AG10803 (cell line): Measurements from ENCODE around the genes RALY and ITCH.

- RRBS, result no CpG with 5 or more reads among the region's 12 CpGs
These were observed 21.7 kb upstream of the CHMP4B start for GRCh38 chr20:33789230-33790090.

- RRBS, result no CpG with 5 or more reads among the region's 1 CpG
These were observed 13.5 kb downstream of the CHMP4B start for GRCh38 chr20:33824620-33825128.

GRCh38 chr20:33825336-33825875 is 14.3 kb downstream of the CHMP4B start:
- RRBS, result no CpG with 5 or more reads among the region's 1 CpG

- RRBS, result no CpG with 5 or more reads among the region's 2 CpGs
These were observed 46.8 kb downstream of the CHMP4B start for GRCh38 chr20:33857959-33858294.

DNA sequence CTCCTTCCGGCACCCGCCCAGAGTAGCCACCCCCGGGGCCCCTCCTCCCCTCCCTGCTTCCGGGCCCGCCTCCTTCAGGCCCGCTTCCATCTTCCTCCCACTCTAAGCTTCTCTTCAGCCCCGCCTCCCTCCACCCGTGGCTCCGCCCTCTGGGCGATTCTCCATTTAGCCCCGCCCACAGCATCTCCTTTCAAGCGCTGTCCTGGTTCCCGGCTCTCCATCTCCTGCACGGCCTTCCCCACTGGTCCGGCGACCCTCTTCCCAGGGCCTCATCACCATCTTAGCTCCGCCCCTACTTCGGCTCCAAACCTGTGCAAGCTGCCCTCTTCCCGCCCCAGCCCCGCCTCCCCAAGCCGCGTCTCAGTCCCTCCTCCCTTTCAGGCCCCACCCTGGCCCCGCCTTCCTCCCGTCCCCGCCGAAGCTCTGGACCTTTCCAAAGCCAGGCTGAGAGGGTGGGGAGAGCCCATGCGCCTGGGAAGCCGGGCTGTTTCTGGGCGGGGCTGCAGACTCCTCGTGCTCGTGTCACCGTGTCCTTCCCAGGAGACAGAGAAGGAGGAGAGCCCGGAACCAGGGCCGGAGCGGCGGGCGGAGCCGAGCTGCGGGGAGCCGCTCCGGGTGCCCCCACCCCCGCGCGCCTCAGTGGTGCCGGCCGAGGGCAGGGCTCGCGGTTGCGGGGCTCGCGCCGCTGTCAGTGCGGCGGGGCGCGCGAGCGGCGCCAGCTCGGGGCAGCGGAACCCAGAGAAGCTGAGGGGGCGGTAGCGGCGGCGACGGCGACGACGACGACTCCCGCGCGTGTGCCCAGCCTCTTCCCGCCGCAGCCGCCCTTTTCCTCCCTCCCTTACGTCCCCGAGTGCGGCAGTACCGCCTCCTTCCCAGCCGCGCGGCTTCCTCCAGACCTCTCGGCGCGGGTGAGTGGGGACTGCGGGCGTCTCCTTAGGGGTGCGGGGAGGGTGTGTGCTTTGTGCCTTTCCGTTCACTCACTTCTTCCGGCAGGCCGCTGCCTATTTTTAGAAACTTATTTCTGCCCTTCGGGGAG is at the start of gene RALY:
Gene RALY (plus strand): TSS at position 688 of the 1,036 bp plus-strand sequence.
- RRBS, result 1% methylated on average over 13 of the region's 93 CpGs

DNA sequence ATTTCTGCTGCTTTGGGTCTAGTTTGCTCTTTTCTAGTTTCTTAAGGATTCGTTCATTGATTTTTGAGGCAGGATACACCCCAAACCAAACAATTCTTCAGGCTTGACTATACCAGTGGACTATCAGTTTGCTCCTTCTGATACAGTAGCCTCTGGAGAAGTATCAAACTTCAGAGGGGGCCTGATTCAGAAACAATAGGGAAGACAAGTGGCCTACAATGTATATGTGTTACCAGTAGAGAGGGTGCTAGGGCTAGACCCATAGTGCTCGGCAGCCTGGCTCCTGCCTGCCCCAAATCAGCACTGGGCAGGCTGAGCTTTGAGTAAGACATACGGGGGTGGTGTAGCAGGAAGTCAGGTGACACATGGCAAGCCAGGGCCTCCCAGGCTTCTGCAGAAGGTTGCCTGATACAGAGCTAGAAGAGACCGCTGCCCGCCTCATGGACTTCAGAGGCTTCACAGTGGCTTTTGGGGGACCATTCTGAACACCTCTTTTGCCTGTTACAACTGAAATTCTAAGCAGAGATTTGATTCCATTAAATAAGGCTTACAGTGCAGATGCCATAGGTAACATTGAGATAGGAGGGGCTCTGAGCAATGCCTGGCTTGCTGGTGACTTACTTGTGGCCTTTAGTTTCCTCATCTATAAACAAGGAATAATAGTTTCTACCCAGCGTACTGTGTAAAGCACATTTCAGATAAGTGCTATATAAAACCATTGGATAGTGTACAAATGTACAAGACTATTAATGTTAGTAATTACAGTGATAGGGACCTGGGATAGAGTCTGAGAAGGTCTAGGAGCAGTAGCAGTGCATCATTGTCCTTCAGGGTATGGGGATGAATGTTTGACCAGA is 43.5 kb downstream of the RALY start:
- RRBS, result no CpG with 5 or more reads among the region's 6 CpGs

DNA sequence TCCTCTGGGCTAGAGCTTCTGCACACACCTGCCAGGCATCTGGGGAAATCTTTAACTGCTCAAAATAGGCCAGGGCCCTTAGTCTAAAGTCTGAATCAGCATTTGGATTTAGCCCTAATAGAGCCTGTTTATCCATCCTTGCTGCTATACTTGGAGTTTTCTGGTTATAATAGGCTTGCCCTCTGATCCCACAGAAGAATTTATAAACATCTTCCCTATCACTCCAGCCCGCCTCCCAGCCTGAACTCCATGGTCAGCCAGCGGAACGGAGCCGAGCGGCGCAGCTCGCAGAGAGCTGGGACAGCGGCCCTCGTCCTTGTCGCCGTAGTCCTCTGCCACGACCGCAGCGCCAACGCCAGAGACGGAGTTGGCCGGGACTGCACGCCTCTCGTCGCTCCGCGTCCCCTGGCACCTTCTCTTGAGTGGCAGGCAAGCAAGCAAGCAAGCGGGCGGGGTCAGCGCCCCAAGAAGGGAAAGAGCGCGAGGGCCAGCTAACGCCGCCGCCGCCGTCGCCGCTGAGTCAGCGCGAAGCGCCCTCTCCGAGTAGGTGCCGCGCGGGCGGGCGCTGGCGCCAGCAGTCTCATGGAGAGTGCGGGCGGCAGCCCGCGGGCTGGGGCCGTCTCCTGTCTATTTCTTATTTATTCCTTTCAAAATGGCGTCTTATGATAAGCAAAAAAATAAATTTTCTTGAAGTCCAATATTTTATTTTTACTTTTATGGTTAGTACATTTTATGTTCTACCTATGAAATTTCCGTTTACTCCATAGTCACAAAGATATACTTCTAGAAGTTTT is 25.3 kb upstream of the ASIP start:
- RRBS, result no CpG with 5 or more reads among the region's 51 CpGs

DNA sequence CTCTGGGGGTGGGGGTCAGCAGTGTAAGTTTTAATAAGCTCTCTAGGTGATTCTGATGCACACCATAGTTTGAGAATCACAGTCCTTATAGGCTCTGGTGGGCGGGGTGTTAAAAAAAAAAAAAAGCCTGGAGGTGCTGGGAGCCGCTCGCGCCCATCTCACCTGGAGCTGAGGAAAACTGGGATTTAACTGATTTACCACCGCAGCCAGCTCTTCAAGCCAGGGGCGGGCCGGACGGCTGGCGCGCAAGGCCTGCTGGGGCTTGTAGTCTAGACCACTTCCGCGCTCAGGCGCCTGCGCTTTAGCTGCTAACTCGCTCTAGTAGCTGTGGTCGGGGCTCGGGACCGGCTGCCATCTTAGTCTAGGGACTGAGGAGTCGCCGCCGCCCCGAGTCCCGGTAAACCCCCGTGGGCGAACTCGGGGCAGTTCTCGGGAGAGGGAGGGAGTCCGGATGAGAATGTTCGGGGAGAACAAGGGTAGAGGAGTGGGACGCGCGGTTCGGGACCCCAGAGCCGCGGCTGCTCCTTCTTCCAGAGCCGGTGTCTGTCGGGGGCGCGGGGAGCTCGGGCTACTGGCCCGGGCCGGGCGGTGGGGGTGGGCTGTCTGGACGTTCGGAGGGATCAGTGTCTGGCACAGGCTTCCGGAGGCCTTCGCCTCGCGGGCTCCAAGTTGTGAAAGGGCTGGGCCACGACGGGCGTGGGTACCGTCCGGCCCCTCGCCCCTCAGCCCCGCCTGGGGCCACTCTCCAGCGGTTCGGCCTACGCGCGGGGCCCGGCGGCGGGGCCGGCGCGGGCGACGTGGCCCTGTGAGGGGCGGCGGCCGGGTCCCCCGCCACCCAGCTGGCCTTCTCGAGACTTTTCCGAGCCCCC is at the start of gene ITCH:
Gene ITCH (plus strand): TSS at position 321 of the 869 bp plus-strand sequence.
- RRBS, result 2% methylated on average over 53 of the region's 75 CpGs

GRCh38 chr20:34546654-34547491 is 11.6 kb upstream of the MAP1LC3A start:
- RRBS, result no CpG with 5 or more reads among the region's 20 CpGs

- RRBS, result no CpG with 5 or more reads among the region's 5 CpGs
These were observed 8.4 kb downstream of the TP53INP2 start for GRCh38 chr20:34712219-34713174.

- RRBS, result no CpG with 5 or more reads among the region's 3 CpGs
These were observed 28.0 kb downstream of the TP53INP2 start for GRCh38 chr20:34731975-34732718.

DNA sequence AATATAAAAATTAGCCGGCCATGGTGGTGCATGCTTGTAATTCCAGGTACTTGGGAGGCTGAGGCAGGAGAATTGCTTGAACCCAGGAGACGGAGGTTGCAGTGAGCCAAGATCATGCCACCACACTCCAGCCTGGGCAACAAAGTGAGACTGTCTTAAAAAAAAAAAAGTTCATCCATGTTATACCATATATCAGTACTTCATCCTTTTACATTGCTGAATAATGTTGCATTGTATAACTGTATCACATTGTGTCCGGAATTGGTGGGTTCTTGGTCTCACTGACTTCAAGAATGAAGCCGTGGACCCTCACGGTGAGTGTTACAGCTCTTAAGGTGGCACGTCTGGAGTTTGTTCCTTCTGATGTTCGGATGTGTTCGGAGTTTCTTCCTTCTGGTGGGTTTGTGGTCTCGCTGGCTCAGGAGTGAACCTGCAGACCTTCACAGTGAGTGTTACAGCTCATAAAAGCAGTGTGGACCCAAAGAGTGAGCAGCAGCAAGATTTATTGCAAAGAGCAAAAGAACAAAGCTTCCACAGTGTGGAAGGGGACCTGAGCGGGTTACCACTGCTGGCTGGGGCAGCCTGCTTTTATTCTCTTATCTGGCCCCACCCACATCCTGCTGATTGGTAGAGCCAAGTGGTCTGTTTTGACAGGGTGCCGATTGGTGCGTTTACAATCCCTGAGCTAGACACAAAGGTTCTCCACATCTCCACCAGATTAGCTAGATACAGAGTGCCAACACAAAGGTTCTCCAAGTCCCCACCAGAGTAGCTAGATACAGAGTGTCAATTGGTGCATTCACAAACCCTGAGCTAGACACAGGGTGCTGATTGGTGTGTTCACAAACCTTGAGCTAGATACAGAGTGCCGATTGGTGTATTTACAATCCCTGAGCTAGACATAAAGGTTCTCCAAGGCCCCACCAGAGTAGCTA is 21.5 kb downstream of the ACSS2 start:
- RRBS, result no CpG with 5 or more reads among the region's 13 CpGs

DNA sequence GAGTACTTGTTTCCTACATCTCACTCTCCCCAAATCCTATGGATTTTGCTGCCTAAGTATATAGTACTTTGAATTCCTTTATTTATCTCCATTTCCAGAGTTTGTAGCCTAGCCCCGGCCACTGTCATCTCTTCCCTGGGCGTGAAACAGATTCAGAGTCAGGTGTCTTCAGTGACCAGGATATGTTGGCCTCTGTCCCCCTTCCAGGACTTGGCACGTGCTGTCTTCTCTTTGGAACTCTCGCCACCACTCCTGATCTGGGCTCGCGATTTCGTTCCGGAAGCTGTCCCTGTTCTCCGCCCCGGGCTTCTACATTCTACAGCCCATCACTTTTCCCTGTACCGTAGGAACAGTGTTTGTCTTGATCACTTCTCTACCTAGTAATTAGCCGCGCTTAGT is 771 bp downstream of the GSS start:
- RRBS, result no CpG with 5 or more reads among the region's 13 CpGs

- RRBS, result no CpG with 5 or more reads among the region's 9 CpGs
These were observed 28.3 kb downstream of the MYH7B start for GRCh38 chr20:34983780-34984473.

DNA sequence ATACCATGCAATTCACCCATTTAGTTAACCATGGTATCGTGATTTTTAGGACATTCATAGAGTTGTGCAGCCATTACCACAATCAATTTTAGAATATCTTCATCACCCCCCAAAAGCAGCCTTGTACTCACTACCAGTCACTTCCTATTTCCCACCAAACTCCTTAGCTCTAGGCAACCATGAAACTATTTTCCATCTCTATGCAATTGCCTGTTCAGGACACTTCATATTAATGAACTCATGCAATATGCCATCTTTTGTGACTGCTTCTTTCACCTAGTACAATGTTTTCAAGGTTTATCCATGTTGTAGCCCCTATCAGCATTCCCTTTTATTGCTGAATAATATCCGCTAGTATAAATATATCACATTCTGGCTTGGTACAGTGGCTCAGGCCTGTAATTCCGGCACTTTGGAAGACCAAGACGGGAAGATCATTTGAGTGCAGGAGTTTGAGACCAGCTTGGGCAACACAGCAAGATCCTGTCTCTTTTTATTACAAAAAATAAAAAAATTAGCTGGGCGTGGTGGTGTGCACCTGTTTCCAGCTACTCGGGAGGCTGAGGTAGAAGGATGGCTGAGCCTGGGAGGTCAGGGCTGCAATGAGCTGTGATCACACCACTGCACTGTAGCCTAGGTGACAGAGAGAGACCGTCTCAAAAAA is 68.3 kb downstream of the TRPC4AP start:
- RRBS, result no CpG with 5 or more reads among the region's 7 CpGs

DNA sequence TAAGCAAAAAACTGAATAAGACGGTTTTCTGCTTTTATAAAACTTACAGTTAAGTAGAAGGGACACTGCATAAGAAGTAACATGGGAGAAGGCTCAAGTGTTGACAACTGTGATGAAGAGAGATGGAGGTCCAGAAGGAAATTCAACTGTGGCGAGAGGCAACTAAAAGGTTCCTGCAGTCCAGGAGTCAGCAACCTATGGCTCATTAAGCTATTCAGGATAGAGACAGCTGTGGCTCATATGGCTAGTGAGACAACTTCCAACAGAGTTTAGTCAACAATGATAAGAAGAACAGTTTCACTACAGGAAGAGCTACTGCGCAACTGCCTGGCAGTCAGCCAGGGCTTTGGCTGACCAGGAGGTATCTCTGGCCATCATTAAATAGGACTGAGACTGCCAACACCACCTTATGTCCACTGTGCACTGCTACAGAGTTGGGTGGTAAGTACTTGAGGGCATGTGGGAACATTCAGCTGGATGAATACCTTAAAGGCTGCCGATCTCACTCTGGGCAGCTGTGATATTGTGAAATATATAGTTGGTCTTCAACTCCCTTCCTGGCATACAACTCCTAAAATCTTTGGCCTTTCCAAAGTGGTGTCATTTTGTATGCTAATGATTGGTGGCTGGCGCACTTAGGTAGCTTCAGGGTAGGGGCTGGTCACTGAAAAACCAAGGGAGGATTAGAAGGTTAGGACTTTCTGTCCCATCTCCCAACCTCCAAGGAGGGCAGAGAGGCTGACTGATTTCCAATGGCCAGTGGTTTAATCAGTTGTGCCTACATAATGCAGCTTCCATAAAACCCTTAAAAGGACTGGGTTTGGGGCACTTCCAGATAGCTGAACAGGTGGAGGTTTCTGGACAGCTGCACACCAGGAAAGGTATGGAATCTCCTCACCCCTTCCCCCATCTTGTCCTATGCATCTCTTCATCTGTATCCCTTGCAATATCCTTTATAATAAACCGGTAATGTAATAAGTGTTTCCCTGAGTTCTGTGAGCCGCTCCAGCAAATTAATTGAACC is 52.3 kb upstream of the FAM83C start:
- RRBS, result no CpG with 5 or more reads among the region's 7 CpGs

DNA sequence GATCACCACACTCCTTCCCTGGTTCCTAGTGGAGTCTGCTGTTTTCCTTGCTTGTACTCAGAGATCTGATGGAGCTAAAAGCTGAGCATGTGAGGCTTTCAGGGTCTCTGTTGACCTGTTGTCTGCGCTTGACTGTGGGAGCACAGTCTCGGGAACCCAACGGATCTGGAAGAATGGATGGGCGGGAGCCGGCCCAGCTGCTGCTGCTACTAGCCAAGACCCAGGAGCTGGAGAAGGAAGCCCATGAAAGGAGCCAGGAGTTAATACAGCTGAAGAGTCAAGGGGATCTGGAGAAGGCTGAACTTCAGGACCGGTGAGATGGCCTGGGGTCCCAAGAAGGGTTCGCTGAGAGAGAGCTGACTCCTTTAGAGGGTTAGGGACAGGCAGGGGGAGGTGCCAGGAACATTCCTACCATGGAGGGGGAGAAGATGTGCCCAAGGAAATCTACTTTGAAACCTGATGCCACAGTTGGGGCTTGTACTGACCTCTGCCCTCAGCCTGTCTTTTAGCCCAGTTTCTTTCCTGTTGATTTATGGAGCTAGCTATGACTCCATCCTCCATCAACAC is 11.9 kb downstream of the CEP250 start:
- RRBS, result no CpG with 5 or more reads among the region's 7 CpGs

- RRBS, result no CpG with 5 or more reads among the region's 4 CpGs
These were observed 21.0 kb downstream of the CEP250 start for GRCh38 chr20:35476355-35476899.

GRCh38 chr20:35559251-35559808 is 17.5 kb downstream of the ERGIC3 start:
- RRBS, result 89% methylated on average over 9 of the region's 20 CpGs

GRCh38 chr20:35606978-35607797 is 8.4 kb upstream of the SPAG4 start:
- RRBS, result no CpG with 5 or more reads among the region's 14 CpGs